H7 (cell line): ENCODE measurements around a stretch of chr2.

DNA sequence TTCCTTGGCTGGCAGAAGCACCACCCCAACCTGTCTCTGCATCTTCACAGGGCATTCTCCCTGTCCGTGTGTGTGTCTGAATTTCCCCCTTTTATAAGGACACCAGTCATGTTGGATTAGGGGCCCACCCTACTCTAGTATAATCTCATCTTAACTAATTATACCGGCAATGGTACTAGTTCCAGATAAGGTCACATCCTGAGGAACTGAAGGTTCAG, 175.9 kb upstream of the PLGLB2 start:
- RAMPAGE, long total RNA = no peak

GRCh38 chr2:87639723-87640108, 108.2 kb upstream of the PLGLB2 start:
- RAMPAGE, long total RNA = no peak

GRCh38 chr2:88002808-88003649, 52.6 kb downstream of the KRCC1 start:
- RAMPAGE, long total RNA = no peak

DNA sequence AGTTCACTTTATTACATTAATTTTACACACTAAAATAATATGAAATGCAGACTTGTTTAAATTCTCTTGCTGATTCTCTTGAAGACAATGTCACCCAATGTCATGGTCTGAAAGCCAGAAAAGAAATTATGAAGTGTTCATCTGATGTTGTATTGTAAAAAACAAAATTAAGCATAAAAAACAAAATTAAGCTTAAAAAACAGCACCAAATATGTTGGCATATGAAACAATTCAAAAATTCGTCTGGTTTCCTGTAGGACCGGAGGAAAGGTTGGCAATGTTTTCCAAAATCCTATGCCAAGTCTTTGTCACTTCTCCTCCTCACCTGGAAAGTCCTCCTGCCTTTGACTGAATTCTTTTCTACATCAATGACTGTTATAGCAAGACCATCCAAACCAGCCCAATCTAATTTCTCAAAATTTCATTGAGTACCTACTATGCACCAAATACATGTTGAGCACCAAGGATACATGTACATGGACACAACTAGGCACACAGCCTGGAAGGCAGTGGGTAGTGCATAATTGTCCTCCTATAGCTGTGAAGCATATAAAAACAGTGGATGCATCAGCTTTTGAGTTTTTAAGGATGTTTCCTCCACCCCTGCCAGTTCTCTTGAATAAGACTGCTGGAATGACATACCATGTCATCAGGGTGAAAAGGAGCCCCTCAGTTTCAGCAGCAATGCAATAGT, 4.7 kb downstream of the FABP1 start:
- RAMPAGE, long total RNA = no peak

- RAMPAGE, long total RNA = no peak
Observed at GRCh38 chr2:88126977-88127329, 909 bp downstream of the FABP1 start.

GRCh38 chr2:88178438-88178975, 8.4 kb downstream of the THNSL2 start:
- RAMPAGE, long total RNA = no peak

- RAMPAGE, long total RNA = no peak
Observed at GRCh38 chr2:88179358-88179656, 9.2 kb downstream of the THNSL2 start.

DNA sequence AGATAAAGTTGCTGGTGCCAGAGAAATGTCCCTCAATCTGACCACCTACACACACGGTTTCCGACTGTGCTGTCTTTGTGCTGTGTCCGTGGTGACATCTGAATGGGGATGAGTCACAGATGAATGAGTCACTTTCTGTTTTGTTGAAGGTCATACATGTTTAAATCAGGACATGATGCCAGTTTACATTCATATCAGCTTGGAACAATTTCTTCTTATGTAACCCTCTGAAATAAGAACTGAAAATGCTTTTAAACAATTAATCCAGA, 95.5 kb downstream of the THNSL2 start:
- RAMPAGE, long total RNA = no peak

- RAMPAGE, long total RNA = no peak
Observed at GRCh38 chr2:88330111-88330799, 122.2 kb downstream of the FOXI3 start.

DNA sequence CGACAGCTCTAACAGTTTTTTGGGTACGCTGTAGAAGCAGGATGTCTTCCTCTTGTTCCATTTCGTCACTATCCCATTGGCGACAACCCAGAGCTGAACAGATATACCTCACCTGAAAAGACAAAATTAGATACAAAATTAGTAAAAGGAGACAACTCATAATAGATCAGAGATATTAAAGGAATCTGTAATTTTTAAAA, 34.1 kb downstream of the EIF2AK3 start:
- RAMPAGE, long total RNA = no peak

- RAMPAGE, long total RNA = no peak
Observed at GRCh38 chr2:88690944-88691354, 524 bp upstream of the RPIA start.

DNA sequence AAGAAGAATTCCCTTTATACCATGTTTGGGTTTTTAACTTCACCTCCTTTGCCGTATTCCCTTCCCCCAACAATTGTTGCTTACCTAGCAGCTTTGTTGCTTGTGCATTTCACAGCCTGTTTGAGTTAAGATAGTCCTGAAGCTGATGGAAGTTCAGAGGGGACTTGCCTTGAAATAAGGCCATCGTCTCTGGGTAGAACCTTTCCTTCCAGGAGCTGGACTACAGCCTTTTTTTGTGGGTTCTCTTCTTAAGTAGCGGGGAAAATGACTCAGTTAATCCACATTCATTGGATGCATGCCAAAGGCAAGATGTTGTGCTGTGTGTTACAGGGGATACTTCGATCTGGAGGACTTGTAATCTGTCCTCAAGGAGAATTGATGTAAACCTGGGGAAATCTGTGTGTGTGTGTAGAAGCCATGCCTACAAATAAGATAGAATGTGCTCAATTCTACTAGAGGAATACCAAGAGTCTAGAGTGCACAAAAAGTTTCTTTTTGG, 46.8 kb downstream of the RPIA start:
- RAMPAGE, long total RNA = no peak

- RAMPAGE, long total RNA = no peak
Observed at GRCh38 chr2:88749688-88750823, 58.6 kb downstream of the RPIA start.

DNA sequence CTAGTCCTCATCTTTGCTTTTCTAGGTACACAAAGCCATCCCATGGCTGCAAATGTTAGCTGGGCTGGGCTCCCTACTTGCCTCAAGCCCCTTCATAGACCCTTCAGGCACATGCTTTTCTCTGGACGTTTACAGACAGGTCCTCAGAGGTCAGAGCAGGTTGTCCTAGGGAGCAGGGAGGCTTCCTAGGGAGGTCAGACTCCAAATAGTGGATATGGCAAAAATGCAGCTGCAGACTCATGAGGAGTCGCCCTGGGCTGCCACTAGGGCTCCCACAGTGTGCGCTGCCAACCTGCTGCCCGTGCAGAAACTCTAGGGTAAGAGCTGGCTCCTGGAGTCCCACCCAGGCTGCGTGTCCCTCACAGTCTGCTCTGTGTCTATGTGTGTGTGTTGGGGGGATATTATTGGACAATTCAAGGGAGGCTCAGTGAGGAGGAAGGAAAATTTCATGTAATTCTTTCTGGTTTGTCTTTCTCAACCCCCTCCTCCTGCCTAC, 141.1 kb downstream of the RPIA start:
- RAMPAGE, long total RNA = no peak

GRCh38 chr2:88846050-88846231, 154.5 kb downstream of the RPIA start:
- RAMPAGE, long total RNA = no peak

DNA sequence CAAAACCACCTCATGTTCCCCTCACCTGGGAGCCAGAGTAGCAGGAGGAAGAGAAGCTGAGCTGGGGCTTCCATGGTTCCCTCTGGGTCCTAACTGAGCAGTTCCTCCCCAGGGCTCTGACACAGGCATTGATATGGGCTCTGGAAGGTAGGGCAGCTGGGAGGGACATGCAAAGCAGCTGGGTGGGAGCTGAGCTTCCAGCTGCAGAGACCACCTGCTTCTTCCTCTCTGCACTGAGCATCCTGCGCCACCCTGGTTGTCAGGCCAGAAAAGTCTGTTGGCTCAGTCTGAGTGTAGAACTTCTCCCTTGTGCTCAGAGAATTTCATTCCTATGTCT, 336.1 kb downstream of the RPIA start:
- RAMPAGE, long total RNA = no peak

- RAMPAGE, long total RNA = no peak
Observed at GRCh38 chr2:89142567-89142898, 451.1 kb downstream of the RPIA start.

- RAMPAGE, long total RNA = no peak
Observed at GRCh38 chr2:89968502-89969102, 1277.1 kb downstream of the RPIA start.

- RAMPAGE, long total RNA = no peak
Observed at GRCh38 chr2:91659615-91660429, 2927.3 kb upstream of the AQP7B start.

- RAMPAGE, long total RNA = no peak
Observed at GRCh38 chr2:94221007-94221601, 366.0 kb upstream of the AQP7B start.